Subcutaneous preadipocyte (primary cell): Measurements from ENCODE around the genes RHOXF1, CT47A10, THOC2 and APLN.

DNA sequence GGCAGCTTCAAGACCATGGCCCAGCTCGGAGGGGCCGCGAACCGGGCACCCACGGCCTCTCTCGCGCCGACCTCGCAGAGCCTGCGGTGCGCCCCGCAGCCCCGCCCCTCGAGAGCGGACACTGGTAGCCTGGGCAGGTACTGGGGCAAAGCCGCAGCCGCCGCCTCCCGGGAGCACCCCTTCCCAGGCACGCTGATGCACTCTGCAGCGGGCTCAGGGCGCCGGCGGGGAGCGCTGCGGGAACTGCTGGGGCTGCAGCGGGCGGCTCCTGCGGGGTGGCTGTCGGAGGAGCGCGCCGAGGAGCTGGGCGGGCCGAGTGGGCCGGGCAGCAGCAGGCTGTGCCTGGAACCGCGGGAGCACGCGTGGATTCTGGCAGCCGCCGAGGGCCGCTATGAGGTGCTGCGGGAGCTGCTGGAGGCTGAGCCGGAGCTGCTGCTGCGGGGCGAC lies 288 bp downstream of the SOWAHD start:
- CAGE, long polyA plus RNA: no peak

DNA sequence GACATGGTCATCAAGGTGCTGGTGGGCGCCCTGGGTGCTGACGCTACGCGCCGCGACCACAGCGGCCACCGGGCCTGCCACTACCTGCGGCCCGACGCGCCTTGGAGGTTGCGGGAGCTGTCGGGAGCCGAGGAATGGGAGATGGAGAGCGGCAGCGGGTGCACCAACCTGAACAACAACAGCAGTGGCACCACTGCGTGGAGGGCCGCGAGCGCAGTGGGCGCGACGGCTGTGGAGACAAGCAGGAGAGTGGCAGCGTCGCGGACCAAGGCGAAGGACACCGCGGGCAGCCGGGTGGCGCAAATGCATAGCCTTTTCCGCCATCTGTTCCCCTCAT lies 845 bp downstream of the SOWAHD start:
- CAGE, long polyA plus RNA: no peak

- CAGE, long polyA plus RNA: no peak
These were observed 10.3 kb downstream of the RPL39 start for GRCh38 chrX:119780978-119781710.

GRCh38 chrX:119841066-119841483 lies 11.7 kb downstream of the UPF3B start:
- CAGE, long polyA plus RNA: no peak

GRCh38 chrX:119938613-119939088 lies 4.9 kb downstream of the NKAP start:
- CAGE, long polyA plus RNA: no peak

DNA sequence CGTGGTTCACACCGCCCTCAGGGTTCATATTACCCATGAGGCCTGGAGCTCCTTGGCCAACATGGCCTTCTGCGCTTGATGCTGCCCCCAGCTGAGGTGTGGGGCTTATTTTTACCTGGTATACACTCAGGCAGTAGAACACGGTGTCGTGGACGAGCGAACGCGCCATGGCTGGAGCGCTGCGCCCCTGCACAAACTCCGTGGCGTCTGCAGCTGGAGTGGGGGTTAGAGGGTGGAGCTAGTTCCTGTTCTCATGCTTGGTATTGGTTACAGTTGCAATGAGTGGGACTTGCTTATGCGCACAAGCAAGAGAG lies at the start of gene RHOXF1:
RHOXF1 (minus strand) TSS at position 220 of the 314 bp plus-strand sequence.
- CAGE, long polyA plus RNA: no peak

- CAGE, long polyA plus RNA: no peak
These were observed 25.0 kb downstream of the CUL4B start for GRCh38 chrX:120535801-120536154.

DNA sequence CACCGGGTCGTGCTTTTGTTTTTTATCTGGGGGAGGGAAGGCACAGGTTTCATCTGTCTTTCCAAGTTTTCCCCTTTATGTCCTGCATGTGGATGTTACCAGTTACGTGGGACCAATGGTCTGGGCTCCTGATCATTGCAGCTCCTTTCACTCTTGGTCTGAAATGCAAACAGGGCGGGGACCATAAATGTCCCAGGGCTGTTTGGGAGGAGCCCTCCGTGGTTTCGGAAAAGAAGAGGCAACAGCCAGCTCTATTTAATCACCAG lies 30.7 kb upstream of the C1GALT1C1 start:
- CAGE, long polyA plus RNA: no peak

DNA sequence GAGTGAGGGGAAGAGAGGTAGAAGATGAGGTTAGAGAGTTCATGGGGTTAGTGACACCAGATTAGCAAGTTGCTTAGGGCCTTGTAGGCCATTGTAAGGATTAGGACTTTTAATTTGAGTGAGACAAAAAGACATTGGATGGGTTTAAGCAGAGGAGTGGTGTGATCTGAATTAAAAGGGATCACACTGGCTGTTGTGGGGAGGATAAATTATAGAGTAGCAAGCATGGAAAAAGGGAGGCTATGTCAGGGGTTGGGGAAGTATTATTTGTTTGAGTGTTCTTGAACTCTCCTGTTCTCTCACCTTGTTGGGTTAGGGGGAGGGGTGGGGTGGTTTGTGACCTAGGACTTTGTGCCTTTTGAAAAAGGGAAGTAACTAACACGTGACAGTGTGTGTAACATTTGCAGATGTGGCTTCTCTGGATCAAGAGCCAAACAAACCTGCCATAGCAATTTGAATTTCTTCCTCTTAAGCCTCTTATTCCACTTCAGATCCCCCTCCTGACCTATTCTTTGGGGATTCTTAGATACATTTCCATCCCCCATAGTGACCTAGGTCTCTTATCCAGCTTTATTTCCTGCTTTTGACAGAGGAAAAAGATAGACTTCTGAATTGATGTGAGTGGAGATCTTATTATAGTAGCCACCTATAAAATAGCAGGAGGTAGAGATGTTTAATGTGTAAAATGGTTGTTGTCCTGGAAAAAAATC lies 120.6 kb downstream of the CT47B1 start:
- CAGE, long polyA plus RNA: no peak

DNA sequence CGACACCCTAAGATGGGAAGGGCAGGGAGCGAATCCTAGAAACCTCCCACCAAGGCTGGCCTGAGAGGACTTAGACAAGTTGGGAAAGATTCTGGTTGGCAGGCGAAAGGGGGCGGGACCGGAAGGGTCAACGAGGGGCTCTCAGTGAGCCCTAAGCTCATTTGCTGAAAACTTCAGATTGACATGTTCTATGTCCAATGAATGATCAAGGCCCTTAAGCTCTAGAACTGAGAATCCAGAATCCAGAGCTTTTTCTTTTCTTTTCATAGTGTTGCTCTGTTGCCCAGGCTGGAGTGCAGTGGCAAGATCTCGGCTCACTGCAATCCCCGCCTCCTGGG lies at the start of gene CT47A10:
CT47A10 (minus strand) TSS at position 100 of the 338 bp plus-strand sequence.
- CAGE, long polyA plus RNA: no peak

DNA sequence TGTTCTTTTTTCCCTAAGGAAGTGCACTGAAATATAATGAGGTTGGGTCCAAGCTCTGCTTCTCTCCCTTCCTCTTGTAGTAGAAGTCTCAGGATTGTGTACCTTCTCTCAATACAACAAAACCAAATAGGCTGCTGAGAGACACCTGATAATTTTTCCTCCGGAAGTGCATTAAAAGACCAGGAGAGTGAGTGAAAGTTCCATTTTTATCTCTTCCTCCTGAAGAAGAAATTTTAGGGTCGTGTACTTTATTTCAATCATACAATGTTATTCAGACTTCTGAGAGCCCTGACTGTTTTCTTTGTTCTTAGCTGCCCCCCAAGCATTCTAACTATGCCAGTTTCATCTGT lies 1052.1 kb upstream of the GRIA3 start:
- CAGE, long polyA plus RNA: no peak

DNA sequence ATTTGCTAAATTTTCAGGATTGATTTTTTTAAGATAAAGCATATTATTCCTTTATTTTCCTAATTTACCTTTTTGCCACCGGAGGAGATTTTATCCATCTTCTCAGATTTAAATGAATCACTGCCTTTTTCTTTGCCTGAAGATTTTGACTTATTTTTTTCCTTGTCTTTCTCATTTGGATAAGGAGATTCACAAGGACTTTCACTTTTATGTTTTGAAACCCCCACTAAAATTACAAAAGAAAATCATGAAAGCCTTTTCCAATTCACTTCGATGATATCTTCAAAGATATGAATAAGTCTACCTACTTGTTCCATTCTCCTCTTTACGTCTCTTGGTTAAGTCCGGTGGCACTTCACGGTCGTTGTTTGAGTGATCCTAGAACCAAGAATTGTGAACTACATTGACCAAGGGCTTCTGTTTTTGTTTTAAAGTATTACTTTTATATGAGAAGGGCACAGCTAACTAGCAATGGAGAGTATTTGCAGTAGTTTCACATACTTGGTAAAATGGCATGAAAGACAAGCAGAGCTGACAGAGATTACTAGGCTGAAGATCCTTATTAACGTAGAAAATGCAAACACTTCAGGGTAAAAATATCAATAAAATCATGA lies 119.4 kb downstream of the THOC2 start:
- CAGE, long polyA plus RNA: no peak

- CAGE, long polyA plus RNA: no peak
These were observed 84.3 kb downstream of the THOC2 start for GRCh38 chrX:123648449-123648987.

DNA sequence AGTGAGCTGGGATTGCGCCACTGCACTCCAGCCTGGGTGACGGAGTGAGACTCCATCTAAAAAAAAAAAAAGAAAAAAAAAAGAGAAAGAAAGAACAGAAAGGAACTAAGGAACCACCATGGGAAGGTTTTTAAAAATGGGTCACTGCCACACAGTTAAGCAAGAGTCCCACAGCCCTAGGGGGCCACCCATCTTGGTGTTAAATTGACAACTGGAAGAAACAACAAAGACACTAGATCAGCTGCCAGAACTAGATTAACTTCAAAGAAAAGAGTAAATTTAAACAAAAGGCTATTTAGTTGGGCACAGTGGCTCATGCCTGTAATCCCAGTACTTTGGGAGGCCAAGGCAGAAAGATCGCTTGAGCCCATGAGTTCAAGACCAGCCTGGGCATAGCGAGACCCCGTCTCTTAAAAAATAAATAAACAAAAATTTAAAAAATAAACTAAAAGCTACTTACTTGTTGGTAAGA lies 38.3 kb downstream of the THOC2 start:
- CAGE, long polyA plus RNA: no peak

DNA sequence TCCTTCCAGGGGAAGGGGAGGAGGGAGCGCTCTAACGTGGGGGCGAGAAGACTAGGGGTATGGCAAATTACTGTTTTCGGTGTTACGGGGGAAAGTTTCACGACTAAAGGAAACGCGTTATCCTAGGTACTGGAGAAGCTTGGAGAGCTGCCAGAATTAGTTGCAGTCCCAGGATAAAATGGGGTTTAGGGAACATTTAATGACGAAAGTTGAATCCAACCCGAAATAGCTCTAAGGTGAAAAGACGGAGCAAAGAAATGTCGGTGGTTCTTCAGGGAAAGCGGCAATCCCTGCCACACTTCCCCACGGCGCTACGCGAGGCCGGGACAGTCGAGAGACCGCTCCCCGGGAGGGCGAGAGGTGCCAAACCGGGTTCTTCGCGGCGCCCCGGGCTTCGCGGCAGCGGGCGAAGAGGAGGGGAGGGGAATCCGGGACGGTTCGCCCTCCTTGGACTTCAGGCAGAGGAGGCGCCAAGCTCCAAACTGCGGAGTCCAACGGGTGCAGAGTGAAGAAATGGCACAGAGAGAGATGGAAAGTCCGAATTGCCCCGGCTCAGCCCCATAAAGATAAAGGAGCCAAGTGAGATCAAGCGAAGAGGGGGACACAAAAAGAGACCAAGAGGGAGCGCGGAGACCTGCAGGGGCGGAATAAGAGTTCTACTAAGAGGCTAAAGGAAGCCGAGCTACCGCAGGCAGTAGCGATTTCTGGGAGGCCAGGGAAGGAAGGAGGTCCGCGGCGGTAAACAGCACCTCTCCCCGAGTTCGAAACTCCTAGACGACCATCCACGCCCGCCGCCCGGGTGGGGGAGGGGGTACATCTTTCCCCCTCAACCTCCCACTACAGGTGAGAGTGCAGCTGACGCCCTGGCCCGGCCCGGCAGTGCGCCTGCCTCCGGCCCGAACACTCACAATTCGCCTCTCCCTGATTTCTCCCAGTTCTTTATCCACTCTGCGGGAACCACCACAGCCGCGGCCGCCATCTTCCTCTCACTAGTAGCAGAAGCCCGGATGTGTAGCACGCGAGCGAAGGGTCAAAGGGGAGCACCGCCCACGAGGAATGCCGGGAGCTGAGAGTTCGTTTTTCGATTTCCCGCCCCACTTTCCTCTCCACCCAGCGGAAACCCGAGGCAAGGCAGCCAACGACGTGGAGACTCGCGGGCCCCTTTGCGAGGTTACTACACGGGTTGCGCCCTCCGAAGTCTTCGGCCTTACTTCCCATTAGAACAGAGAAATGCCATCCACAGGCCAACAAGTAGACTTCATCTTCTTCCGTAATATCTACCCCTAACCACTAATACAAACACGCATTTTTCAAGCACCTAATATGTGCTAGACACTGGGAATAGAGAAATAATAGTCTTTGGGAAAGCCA lies at the start of gene THOC2:
THOC2 (minus strand) TSS at position 1,009 of the 1,371 bp plus-strand sequence.
- CAGE, long polyA plus RNA: no peak

GRCh38 chrX:123962009-123962261 lies 429 bp downstream of the STAG2 start:
- CAGE, long polyA plus RNA: no peak

DNA sequence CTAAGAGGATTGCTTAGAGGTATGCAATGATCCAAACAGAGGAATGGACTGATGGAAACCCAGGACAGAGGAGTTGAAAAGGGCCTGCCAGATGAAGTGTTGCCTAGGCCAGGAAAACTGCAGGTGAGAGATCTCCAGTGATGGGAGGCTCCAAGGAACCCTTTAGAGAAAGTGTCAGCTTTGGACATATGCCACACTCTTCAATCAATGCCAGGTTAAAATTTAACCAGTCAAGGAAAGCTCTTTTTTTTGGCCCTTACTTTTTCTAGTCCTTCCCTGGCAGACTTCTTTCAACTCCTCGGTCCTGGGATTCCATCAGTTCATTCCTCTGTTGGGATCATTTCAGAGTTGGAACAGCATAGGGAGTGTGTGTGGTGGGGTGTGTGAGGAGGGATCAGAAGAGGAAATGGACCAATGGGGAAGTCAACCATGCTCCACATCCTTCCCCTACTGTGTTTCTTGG lies 25.7 kb upstream of the TEX13D start:
- CAGE, long polyA plus RNA: no peak

GRCh38 chrX:125203553-125204658 lies 115.8 kb upstream of the TEX13C start:
- CAGE, long polyA plus RNA: no peak

DNA sequence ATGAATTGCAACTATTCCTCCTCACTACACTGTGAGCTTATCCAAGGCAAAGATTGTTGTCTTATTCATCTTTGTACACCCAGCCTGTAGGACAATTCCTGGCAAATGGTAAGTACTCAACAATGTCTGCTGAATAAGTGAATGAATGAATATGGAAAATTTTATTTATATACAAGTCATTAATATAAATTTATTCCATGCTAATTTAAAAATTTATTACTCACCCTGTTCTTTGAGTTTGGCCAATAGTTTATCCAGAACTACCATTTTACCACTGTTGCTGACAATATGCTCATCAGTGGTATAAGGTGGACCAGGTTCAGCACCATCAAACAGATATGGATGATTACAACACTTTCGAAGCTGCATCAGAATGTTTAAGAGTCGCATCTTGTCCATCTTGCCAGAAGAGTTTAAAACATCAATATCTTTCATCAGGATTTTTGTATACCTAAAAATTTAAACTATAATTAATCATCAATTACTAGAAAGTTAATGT lies 25.6 kb downstream of the SMARCA1 start:
- CAGE, long polyA plus RNA: no peak

DNA sequence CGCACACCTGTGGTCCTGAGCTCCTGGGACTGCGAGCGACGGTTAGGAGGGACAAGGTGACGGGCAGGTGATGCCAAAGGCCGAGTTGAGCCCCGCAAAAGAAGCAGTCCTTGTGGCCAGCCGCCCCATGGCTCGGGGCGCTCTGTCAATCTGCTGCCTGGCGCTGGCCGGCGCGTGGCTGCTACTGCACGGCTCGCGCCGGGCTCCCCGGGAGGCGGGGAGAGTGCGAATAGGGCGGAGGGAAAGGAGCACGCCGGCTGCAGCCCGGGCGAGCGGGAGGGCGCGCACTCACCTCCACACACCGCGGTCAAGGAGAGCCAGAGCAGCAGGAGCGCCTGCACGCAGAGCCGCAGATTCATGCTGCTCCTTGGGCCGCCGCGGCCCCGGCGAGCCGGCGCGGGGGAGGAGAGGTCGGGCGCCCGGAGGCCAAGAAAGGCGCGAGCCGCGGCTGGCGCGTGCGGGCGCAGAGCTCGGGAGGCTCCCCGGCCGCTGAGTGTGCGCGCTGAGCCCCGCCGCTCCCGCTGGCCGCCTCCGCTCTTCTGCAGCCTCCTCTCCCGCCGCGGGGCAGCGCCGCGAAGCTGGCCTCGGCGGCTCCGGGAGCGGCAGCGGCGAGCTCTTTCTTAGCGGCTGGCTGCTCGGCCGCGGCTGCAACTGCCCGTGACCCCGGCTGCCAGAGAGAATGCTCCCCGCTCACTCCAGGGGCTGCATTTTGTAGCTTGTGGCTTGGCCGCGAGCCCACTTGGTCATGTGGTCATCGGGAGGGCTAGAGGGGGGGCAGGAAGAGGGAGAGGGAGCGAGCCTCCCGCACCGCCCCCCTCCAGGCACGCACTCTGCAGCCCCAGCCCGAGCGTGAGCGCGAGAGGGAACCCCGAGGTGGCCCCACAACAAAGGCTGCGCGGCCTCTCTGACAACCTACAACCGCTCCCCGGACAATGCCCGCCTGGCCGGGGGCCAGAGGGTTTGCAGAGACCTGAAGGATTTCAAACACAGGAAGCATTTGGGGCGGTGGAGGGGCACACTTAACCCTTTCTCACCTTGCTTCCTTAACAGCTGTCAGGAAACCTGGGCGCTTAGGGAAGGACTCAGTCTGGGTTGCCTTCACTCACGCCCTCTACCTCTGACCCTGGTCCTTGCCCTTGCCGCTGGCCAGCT lies at the start of gene APLN:
APLN (minus strand) TSS at position 685 of the 1,152 bp plus-strand sequence.
- CAGE, long polyA plus RNA: no peak